ENCODE measurements around the gene LMOD3.

GRCh38 chr3:66803041-66803747 is 194.9 kb upstream of the KBTBD8 start:
- PRO-cap: no peak

DNA sequence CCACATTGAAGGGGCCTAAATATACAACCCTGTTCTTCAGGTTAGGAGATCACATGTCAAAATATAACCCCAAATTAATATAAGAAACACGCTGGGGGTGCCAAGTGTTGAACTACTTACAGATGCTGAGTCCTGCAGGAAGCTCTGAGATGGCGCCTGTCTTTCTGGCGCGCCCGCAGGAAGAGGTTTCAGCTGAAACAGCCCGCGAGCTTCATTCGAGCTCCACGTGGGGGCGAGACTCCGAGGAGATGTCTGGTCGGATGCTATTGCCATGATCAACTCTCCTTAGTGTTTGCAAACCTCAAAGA is 25.9 kb upstream of the KBTBD8 start:
- PRO-cap: no peak

- PRO-cap: bidirectional peak, plus-strand start at chr3:66998276, minus-strand start at chr3:66997998
Measured at GRCh38 chr3:66997368-66998208, 519 bp upstream of the KBTBD8 start.

DNA sequence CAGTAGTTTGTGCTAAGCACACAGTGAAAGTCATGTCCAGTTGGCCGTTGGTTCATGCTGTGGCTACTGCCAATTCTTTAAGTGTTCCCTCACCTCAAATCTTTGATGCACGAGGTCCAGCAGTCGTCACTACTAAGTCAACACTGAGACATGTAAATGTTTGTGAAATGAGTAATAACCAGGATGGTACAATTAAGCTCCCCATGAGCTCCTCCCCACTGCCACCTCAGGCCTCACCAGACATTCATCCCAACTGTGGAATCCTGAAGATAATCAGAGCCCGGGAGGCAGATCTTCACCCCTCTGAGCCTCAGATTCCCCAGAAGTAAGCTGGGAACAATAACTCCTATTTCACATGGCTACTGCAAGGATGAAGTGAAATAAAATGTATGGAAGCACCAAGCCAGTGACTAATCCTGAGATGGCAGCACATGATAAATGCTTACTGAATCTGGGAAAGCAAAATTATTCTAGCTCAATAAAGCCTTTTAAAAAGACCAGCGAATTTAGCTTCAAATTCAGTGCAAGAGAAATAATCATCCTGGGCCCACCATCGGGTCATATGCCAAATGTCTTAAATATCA is 6.8 kb downstream of the SUCLG2 start:
- PRO-cap: no peak

- PRO-cap: no peak
Measured at GRCh38 chr3:67650093-67650443, 4.3 kb downstream of the SUCLG2 start.

DNA sequence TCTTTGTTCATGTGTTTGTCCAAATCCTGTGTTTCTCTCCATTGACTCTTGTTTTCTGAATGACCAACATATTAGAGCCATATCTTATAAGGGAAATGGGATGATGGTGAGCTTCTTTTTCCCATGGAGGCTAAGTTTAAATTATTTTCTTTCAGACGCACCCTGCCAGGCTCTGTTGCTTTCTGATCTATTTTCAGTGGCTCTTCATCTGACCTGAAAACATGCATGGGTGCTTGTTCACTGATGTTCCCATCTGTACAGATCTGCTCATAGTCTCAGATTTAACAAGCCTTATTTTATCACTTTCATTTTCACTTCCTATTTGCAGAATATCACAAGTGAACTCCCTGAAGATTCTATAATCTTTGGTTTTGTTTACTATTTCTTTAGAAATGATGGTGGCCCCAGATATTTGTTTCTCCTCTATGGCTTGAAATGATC is 31.1 kb upstream of the SUCLG2 start:
- PRO-cap: unidirectional peak, minus-strand start at position 255 of the sequence

DNA sequence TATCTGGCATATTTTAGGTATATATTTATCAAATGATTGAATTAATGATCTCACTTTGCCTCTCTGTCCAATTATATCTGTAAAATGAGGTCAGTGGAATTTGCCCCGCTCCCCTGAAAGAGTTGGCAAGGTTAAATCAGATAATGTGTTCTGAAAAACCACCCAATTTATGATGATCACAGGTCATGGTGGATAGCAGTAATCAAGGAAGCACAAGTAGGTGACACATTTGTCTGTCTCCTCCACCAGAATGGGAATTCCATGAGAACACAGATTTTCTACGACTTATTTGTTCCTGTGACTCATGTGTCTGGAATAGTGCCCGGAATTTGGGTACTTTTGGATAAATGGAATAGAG is 128.8 kb upstream of the TAFA1 start:
- PRO-cap: no peak

DNA sequence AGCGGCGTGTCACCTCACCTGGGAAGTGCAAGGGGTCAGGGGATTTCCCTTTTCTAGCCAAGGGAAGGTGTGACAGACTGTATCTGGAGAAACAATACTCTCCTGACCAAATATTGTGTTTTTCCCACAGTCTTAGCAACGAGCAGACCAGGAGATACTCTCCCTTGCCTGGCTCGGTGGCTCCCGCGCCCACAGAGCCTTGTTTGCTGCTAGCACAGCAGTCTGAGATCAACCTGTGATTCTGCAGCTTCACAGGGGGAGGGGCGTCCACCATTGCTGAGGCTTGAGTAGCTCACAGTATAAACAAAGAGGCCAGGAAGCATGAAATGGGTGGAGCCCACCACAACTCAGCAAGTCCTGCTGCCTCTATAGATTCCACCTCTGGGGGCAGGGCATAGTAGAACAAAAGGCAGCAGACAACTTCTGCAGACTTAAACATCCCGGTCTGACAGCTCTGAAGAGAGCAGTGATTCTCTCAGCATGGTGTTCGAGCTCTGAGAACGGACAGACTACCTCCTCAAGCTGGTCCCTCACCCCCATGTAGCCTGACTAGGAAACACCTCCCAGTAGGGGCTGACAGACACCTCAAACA is 56.0 kb upstream of the TAFA1 start:
- PRO-cap: bidirectional peak, plus-strand start at position 434 of the sequence, minus-strand start at position 205 of the sequence

GRCh38 chr3:69087830-69088662 is 3.3 kb downstream of the ARL6IP5 start:
- PRO-cap: unidirectional peak, minus-strand start at chr3:69088321

- PRO-cap: no peak
Measured at GRCh38 chr3:69121944-69122936, at the start of gene LMOD3. Gene LMOD3, minus strand, starts transcription at chr3:69122595.

DNA sequence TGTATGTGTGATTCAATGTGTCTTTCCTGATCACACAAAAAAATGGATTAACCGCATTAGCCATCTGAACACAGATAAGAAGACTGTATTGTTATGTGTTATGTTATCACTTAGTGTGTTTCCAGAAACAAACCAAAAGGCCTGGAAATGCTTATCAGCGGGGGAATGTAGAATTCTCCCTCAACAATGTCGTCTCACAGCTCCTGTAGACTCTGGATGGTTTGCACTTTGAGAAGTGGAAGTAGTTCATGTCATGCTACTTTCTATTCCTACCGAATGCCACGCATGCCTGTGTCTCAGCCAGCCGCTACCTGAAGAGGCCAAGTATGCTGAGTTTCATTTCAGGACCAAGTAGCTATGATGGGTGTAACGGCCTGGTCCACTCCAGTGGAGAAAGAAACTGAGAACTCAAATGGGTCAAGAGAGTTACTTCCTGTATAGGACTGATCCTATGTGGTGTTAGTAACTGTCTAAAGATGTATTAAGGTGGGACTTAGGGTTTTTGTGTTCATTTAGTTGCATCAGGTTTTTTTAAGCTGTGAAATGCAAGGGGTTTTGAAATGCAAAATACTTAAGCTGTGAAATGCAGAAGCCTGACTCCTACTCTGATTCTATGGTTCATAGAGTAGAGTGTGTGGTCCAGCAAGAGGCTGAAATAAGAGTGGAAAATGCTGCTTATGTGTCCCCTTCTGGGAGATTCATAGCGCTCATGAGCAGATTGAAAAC is 118.4 kb upstream of the LMOD3 start:
- PRO-cap: no peak

DNA sequence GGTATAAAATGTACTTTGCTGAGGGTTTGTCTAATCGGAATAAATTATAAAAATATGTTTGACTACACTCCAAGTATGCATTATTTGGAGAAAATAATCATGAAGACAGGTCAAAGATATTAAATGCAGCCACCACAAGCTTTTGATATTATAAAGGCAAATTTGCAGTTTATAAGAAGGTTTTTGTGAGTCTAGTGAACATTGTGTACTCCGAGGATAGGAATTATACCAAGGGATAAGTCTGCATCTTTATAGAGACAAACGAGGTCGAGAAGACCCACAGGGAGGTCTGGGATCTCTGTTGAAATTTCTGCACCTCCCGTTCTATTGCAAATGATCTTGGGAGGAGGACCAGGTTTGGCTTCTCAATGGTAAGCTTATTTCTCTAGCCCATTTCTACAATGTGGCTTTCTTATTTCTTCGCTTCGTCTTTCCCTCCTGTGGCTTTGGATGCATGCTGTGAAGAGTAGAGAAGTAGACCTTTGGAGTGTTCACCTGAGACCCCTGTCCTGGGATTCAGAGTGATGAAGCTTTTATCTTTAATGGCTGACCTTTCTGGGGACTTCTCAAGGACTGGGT is 7.4 kb downstream of the MITF start:
- PRO-cap: no peak

DNA sequence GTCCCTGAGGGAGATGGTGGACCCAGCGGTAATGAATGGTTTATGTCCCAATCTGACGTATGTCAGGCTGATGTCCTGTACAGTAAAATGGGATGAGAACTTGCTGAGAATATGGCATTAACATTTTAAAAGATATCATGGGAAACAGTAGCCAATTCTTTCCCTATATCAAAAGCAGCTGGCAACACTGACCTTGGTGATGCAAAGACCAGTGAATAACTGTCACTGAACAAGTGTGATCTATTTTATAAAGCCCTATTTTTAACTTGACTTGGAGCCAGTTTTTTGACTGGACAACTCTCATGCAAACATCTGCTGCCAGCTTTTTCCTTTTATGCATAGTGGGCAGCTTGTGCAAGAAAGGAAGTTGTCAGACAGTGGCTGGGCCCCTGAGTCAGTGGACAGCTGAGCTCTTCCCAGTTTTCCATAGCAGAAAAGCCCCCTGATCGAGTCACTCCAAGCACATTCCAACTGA is 519.9 kb upstream of the MDFIC2 start:
- PRO-cap: no peak

- PRO-cap: no peak
Measured at GRCh38 chr3:70977747-70978292, 605.7 kb downstream of the FOXP1 start.

DNA sequence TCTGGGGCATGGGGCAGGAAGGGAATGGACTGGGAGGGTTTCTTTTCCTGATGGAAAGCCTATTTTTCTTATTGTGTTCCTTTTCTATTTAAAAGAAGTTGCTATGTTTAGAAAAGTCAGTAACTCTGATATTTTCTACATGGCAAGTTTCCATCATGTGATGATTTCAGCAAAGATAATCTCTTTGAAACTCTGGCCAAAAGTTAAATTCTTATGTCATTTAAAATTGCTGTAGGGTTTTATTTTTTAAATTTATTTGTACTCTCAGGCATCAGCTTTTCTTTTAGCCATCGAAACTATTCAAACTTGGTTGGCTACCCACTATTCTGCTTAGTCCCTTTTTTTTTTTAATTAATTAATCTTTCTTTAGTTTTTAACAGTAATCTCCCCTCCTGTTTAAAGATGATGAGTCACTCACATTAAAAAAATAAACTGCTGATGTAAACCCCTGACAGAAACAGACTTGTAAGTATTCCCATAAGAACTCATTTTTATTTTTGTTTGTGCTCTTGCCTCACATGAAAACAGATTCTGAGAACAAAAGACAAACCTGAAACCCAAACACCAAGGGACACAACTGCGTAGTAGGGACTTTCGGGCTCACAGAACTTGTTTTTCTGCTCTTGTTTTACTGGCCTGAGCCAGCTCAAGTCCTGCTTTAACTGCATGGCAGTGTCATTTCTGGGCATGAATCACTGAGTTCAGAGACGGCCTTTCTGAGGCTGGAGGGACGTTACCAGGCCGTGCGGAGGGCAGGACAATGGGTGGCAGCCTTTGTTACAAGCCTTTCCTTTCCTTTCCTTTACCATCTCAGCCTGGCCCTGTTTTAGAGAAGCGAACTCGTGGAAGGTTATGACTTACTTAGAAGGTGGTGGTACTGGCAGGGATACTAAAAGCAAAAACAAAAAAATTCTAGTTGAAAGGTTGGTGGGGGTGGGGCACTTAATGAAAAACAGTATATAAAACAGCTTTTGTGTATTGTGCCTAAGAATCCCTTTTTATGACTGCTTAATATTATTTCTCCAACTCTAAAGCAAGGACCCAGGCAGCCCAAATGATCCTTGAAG is 600.8 kb downstream of the FOXP1 start:
- PRO-cap: unidirectional peak, plus-strand start at position 695 of the sequence

DNA sequence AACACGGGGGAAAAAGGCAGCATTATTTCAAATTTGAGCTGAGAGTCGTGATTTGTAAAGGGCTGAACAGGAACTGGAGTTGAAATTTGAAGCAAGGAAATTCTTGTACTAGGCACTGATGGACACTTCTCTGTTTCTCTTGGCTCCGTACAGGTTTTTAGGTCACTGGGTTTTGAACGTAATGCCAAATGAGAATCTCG is 577.6 kb downstream of the FOXP1 start:
- PRO-cap: no peak

DNA sequence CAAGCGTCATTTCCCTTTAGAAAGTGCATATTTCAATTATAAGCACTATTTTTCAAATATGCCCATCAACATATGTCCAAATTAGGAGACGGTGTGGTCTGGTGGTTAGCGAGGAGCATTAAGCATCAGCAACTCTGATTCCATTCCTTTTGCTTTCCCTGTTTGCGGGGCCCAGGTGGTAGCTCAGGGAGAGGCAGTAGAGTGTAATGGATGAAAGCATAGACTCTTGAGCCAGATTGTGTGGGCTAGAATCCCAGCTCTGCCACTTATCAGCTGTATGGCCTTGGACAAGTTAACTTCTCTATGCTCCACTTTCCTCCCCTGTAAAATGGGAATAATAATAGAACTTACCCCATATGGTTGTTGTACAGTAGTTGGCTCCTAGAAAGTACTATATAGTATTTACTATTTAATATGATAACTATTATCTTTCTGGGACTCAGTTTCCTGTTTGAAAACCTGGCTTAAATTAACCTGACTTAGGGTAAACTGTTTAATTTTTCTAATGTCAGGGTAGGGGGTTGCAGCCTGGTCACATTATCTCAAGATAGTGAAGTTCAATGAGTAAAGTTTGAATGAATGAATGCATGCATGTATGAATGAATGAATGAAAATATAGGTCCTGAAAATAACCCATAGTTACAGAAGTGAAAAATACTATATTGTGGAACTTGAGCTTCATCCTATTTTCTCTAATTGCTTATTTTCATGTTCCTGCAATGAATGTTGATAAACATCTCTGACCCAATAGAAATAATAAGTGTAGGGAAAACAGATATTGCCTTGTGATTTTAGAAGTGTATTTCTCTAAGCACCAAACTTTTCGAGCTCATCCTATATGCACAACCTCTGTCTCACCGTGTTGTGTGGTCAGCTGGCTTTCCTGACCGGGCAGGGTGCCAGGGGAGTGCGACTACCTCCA is 480.7 kb downstream of the FOXP1 start:
- PRO-cap: no peak

DNA sequence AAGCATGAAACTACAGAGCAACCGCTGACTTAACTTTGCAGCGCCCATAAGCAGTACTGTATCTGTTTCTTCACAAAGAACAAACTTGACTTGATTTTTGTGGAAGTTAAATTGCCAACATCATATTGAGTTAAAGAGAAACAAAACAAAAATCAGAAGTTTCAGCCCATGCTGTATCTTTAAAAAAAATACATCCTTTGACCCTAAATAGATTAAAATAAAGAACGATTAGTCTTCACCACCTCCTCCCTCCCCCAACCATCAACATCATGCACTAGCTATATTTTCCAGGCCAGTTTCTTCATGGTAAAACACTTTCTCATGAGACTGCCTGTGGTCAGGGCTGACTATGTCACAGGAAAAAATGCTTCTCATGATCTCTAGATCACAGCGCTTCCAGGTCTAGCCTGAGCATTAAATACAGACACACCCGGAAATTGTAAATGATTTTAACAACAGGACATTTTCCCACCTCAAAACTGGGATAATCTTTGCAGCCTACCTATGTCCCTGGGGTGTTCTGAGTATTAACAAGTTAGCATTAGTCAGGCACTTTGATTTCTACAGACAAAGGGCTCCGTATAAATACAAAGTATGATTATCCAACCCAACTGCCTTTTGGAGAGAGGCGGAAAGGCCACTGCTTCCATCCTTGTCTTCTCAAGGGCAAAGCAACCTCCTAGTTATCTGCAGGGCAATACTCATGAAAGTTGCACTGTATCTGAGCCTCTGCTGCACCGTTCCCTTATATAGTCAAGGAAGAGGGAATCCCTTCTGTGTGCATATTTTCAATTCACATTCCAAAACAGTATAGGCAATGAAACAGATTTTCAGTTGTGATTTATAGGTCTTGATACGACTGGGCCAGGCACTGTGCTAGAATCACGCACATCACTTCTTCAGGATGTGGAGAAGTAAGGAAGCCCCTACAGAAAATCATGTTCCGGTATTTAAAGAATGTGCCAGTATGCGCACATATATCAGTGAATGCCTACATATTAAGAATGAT is 456.0 kb downstream of the FOXP1 start:
- PRO-cap: unidirectional peak, plus-strand start at position 383 of the sequence; unidirectional peak, plus-strand start at position 442 of the sequence

GRCh38 chr3:71130411-71131434 is 452.8 kb downstream of the FOXP1 start:
- PRO-cap: bidirectional peak, plus-strand start at chr3:71130692, minus-strand start at chr3:71130586; unidirectional peak, minus-strand start at chr3:71130941; bidirectional peak, plus-strand start at chr3:71130957, minus-strand start at chr3:71130941

GRCh38 chr3:71131435-71132537 is 451.7 kb downstream of the FOXP1 start:
- PRO-cap: no peak